ENCODE measurements around the genes NFKBIZ and CCDC54.

DNA sequence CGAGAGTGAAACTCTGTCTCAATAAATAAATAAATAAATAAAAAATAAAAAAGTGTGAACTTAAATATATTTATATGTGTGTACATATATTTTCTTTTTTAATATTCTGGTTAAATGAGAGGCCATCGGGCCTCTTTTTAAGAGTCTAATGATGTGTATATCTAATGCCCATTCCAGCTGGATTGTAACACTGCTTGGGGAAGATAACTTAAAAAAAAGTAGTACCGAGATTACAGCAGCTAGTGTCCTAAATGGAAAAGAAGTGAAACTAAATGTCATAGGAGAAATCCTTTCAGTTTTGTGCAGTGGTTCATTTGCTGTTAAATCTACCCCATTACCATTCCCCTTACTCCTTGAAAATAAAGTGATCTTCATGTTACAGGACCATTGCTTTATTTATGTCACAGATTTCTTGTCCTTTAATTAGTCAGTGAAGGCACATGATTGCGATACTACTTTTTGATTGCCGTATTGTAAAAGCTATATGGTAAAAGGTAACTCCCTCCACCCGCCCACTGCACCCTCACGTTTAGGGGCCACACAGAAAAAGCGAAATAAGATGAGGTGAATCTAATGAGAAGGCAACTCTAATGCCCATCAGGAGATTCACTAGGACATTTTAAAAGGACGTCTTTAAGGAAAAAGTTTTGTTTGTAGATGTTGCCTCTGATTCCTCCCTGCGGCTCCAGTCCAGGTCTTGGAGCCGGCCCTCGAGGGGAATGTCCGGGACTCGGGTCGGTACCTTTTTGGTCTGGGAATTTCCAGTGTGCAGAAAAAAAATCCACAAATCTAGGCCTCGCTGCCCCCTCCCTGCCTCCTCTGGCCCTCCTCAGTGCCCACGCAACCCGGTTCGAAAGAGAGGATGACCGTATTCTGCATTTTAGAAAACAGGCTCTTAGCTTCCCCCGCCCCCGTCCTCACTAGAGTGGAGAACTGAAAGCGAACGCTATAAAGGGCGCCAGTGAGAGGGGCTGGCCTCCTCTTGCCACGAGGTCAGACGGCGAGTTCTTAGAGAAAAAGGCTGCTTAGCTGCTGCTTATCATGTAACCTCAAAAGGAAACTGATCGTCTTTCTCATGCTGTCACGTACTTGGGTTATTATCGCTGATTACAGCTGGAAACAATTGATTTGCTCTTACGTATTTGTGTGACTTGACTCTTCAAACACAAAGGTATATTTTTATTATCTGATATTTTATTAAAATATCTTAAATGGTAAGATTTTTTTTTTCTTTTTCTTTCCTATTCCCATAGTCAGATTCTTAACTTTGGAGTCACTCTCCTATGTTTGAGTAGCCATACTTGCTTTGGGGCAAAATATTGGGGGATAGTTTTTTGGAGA, 21.8 kb upstream of the NFKBIZ start:
- PRO-cap, 2 experiments = peak in 2 of 2 experiments; most common plus-strand start position 278 of the sequence (in 1); most common minus-strand start position 922 of the sequence (in 2)

DNA sequence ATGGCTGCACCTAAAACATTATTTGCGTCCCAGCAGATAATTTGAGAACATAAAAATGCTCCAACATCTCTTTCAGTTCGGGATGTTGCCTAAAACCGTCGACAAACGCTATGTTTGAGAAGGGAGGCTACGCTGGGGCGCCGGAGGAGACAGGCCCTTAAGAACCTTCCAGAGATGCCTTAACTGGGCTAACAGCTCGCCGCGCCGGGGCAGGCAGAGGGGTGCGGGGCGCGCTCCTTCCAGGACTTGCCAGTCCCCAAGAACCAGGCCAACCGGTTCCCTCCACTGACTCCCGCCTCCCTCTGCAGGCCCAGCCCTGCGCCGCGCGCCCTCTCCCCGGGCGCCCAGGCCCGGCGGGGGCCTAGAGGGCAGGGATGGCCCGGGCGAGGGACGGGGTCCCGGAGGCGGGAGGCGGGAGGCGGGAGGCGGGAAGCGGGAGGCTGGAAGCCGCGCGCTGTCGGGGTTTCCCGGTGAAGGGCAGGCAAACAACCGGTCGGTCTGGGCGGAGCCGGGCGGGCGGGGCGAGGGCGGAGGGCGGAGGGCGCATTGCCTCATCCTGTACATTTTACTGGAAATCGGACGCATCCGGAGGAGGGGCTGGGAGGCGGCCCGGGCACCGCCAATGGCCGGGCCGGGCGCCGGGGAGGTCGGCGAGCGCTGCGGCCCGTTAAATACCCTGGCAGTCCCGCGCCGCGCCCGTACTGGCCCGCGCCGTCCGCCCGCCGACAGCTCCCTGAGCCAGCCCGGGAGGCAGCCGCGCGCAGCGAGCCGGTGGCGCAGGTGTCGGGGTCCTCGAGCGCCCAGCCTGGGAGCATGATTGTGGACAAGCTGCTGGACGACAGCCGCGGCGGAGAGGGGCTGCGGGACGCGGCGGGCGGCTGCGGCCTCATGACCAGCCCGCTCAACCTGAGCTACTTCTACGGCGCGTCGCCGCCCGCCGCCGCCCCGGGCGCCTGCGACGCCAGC, at the start of gene NFKBIZ:
TSS of gene NFKBIZ (plus strand) at position 699 of the 966 bp plus-strand sequence.
- PRO-cap, 2 experiments = peak in 2 of 2 experiments; most common plus-strand start position 699 of the sequence (in 2); most common minus-strand start position 181 of the sequence (in 1)

DNA sequence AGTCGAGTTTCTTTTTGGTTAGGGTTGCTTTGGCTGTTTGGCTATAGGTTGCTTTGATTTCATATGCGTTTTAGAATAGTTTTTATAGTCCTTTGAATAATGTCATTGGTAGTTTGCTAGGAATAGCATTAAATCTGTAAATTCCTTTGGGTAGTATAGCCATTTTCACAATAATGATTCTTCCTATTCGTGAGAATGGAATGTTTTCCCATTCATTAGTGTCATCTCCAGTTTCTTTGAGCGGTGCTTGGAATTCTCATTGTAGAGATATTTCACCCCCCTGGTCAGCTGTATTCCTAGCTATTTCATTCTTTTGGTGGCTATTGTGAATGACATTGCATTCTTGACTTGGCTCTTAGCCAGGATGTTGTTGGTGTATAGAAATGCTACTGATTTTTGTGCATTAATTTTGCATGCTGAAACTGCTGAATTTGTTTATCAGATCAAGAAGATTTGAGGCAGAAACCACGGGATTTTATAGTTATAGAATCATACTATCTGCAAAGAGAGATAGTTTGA, 690.5 kb upstream of the ALCAM start:
- PRO-cap, 2 experiments = no peak in any of the 2 experiments

DNA sequence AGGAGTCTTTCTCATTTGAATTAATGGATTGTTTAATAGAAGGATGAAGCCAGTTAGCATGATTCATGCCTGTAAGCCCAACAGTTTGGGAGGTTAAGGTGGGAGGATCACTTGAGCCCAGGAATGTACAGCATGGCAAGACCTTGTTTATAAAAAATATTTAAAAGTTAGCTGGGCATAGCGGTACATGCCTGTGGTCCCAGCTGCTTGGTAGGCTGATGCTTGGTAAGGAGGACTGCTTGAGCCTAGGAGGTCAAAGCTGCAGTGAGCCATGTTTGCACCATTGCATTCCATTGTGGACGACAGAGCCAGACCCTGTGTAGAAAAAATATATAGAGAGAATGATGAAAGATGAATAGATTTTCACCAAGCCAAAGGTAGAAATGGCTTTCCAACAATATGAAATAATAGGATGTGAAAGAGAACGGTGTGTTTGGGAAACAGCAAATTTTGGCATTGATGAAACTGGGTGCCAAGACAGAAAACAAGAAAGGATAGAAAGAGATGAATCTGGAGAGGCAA, 165.6 kb downstream of the ALCAM start:
- PRO-cap, 2 experiments = no peak in any of the 2 experiments

- PRO-cap, 2 experiments = no peak in any of the 2 experiments
Measured at GRCh38 chr3:105752576-105753596, 115.9 kb downstream of the CBLB start.

DNA sequence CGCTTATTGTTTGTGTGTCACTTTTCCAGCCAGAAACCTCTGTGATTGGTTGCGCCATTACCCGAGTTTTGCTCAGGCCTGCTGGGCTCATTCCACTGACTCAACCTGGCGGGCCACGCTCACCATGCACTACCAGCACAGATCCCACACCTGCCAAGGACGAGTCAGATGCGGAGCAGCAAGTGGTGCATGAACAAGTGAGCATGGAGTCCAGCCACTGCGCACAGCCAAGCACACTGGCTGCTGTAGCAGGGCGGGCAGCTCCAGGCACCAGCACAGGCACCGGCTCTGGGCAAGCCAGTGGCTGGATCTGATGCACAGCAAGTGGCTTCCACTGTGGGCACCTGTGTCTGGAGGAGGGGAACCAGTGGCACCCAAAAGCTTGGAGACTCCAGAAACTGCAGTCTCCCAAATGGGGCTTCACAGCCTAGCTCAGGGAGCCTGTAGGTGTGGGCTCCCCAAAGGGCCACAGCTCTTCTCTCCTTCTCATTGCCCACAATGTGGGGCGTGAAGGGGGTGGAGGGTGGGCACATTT, 110.3 kb downstream of the CBLB start:
- PRO-cap, 2 experiments = no peak in any of the 2 experiments

DNA sequence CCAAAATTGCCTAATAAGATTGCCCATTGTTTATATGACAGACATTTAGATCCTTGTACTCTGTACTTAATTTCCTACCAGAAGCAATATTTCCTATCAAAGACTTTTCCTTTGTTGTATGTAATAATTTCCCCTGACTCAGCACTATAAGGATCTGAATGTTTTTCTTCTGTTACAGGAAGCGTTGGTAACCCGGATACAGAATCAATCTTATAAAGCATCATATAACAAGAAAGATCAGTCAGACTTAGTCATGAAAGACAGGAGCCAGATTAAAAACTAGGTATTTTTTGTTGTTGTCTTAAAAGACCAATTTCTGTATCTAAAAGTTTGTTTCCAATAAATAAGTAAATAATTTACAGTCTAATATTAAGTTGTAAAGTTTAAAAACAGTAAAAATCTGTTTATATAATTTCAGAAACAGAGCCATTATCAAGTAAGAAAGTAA, 38.5 kb downstream of the CBLB start:
- PRO-cap, 2 experiments = no peak in any of the 2 experiments

GRCh38 chr3:105836504-105837688, 31.9 kb downstream of the CBLB start:
- PRO-cap, 2 experiments = no peak in any of the 2 experiments

- PRO-cap, 2 experiments = no peak in any of the 2 experiments
Measured at GRCh38 chr3:105865601-105866475, 3.0 kb downstream of the CBLB start.

- PRO-cap, 2 experiments = peak in 1 of 2 experiments; most common plus-strand start chr3:105867076 (in 1); most common minus-strand start chr3:105866968 (in 1)
Measured at GRCh38 chr3:105866563-105867223, 2.1 kb downstream of the CBLB start.

GRCh38 chr3:105867224-105867716, 1.5 kb downstream of the CBLB start:
- PRO-cap, 2 experiments = peak in 1 of 2 experiments; most common plus-strand start chr3:105867430 (in 1); most common minus-strand start chr3:105867407 (in 1)

GRCh38 chr3:106176688-106177278, 308.0 kb upstream of the CBLB start:
- PRO-cap, 2 experiments = no peak in any of the 2 experiments

DNA sequence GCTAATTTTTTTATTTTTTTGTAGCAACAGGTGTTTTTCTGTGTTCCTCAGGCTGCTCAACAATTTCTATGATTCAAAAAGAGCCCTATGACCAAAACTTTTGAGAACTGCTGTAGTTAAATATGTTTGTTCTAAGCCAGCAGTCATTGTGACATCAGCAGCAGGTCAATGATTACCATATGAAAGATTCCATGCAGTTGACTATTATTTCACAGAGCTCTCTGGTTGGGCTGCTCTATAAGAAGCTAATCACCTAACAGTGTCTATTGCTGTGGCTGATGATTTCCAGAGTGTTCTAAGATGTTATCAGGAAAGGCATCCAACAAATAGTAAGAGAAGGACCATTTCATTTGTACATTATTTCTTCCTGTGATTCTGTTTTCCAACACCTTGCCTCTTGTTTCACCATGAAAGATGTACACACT, at the start of gene CCDC54:
TSS of gene CCDC54 (plus strand) at position 266 of the 425 bp plus-strand sequence.
- PRO-cap, 2 experiments = no peak in any of the 2 experiments

GRCh38 chr3:107525027-107526269, 2.7 kb downstream of the BBX start:
- PRO-cap, 2 experiments = peak in 2 of 2 experiments; most common plus-strand start chr3:107525402 (in 2); most common minus-strand start chr3:107525228 (in 2)

- PRO-cap, 2 experiments = no peak in any of the 2 experiments
Measured at GRCh38 chr3:107558525-107558989, 35.8 kb downstream of the BBX start.

GRCh38 chr3:107571154-107571472, 48.4 kb downstream of the BBX start:
- PRO-cap, 2 experiments = no peak in any of the 2 experiments

- PRO-cap, 2 experiments = peak in 1 of 2 experiments; most common plus-strand start chr3:107927637 (in 1)
Measured at GRCh38 chr3:107927308-107928184, 163.3 kb downstream of the CD47 start.

GRCh38 chr3:107992852-107993799, 97.7 kb downstream of the CD47 start:
- PRO-cap, 2 experiments = peak in 1 of 2 experiments; most common plus-strand start chr3:107993537 (in 1)

- PRO-cap, 2 experiments = no peak in any of the 2 experiments
Measured at GRCh38 chr3:108055020-108055778, 35.6 kb downstream of the CD47 start.

GRCh38 chr3:108250338-108250816, 28.2 kb upstream of the IFT57 start:
- PRO-cap, 2 experiments = no peak in any of the 2 experiments